SK-N-SH (cell line): ENCODE results near the genes SHISA6 and TEKT3.

- RRBS, result 83% methylated on average over 5 of the region's 24 CpGs
CAGE:
- cytosol, long polyA plus RNA, result no peak
- long polyA plus RNA, result no peak
- nucleus, long polyA plus RNA, result no peak
Measured at GRCh38 chr17:10631678-10632591, 25.2 kb downstream of the MYH3 start.

GRCh38 chr17:10724819-10725783 is 4.7 kb downstream of the TMEM220 start:
- RRBS, result no CpG with 5 or more reads among the region's 12 CpGs
CAGE:
- cytosol, long polyA plus RNA, result no peak
- long polyA plus RNA, result no peak
- nucleus, long polyA plus RNA, result no peak

- RRBS, result no CpG with 5 or more reads among the region's 2 CpGs
CAGE:
- cytosol, long polyA plus RNA, result no peak
- long polyA plus RNA, result no peak
- nucleus, long polyA plus RNA, result no peak
Measured at GRCh38 chr17:10777217-10777370, 26.8 kb downstream of the TMEM238L start.

- RRBS, result no CpG with 5 or more reads among the region's 6 CpGs
CAGE:
- cytosol, long polyA plus RNA, result no peak
- long polyA plus RNA, result no peak
- nucleus, long polyA plus RNA, result no peak
Measured at GRCh38 chr17:10795417-10796091, 8.3 kb downstream of the TMEM238L start.

DNA sequence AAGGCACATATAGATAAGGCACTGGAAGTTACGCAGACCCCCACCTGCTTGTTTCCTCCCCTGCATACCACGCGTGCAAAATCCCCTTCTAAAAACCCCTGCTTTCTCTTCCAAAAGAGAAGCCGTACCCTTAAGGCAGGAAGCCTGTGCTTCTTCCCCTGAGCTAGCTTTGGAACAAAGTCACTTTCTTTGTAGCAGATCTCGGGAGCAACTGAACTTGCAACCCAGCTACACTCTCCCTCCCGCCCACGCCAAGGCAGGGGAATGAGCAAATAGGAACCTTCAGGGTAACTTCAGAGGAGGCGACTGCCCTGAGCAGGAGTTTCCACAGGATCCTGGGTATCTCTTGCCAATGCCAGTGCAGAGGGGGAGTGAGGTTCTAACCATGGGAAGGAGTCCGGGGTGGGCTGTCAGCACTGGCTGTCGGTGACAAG is 5.9 kb upstream of the PIRT start:
- RRBS, result no CpG with 5 or more reads among the region's 10 CpGs
CAGE:
- cytosol, long polyA plus RNA, result no peak
- long polyA plus RNA, result no peak
- nucleus, long polyA plus RNA, result no peak

DNA sequence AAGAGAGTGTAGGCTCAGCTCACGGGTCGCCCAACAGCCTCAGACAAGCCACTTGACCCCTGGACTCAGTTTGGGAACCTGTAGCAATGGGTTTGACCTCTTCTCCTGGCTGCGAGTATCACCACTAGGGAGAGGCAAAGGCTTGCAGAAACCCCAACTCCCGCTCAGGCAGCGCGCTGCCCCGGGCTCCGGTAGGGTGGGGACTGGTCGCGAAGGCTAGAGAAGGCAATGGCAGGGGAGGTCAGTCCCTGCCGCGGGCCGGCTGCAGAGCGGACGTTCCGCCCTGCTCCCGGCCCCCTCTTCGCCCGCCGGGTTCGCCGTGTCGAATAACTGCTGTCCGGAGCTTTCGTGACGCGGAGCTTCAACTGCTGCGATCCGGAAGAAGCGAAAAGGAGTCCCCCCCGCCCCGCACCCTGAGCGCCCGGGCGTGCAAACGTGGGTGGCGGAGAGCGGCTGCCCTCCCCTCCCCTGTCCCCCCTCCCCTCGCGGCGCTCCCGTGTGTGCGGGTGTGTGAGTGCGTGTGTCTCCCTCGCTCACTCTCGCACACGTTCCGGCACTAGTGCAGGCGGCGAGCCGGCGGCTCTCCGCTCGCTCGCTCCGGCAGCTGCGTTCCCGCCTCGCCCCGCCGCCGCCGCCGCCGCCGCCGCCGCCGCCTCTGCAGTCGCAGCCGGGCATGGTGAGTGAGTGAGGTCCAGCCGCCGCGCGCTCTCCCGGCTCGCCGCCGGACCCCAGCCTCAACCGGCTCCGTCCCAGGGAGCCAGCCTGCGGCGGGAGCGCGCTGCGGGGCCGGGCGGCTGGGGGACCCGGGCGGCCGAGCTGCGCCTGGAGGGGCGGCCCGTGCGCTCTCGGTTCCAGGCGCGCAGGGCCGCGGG is 767 bp upstream of the SHISA6 start:
- RRBS, result 12% methylated on average over 47 of the region's 100 CpGs
CAGE:
- cytosol, long polyA plus RNA, result no peak
- long polyA plus RNA, result no peak
- nucleus, long polyA plus RNA, result no peak

GRCh38 chr17:11240882-11241681 is at the start of gene SHISA6:
SHISA6 (plus strand) TSS chr17:11241213.
- RRBS, result 12% methylated on average over 93 of the region's 131 CpGs
CAGE:
- cytosol, long polyA plus RNA, result no peak
- long polyA plus RNA, result no peak
- nucleus, long polyA plus RNA, result no peak

DNA sequence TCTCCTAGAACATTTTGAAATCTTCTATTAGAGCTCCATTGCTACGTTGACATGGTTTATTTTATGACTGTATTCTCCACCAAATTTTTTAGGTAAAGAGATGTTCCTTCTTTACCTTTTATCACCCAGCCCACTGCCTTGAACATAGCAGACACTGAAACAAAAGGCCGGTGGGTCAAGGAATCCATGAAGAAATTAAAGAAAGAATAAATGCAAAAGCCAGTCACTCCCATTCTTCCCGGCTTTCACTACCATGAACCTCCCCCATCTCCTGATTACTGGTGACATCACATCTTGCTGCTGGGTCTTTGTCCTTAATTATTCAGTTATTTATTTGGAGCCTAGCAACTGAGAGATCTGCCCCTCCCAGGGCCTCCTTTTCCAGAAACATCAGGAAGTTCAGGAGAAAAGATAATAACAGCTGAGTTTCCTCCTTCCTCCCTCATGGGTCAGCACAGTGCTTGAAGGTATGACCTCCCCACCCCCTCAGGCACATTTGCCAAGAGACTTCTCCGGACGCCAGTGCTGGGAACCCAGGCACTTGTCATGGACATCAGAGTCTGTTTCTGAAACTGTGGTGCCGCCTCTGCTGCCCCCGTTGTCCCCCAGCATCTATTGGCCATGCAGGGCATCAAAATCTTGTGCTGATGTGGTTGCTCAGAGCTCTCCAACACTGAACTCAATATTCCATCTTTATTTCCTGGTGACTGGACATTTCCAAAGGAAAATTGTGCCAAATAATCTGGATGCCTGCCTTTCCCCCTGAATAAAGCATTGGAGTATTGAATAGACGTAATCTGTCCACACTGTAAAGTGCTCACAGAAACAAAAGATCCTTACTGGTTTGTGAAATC is 72.0 kb downstream of the ZNF18 start:
- RRBS, result 43% methylated on average over 2 of the region's 8 CpGs
CAGE:
- cytosol, long polyA plus RNA, result no peak
- long polyA plus RNA, result no peak
- nucleus, long polyA plus RNA, result no peak

- RRBS, result no CpG with 5 or more reads among the region's 7 CpGs
CAGE:
- cytosol, long polyA plus RNA, result no peak
- long polyA plus RNA, result no peak
- nucleus, long polyA plus RNA, result no peak
Measured at GRCh38 chr17:12150212-12150748, 129.6 kb downstream of the MAP2K4 start.

DNA sequence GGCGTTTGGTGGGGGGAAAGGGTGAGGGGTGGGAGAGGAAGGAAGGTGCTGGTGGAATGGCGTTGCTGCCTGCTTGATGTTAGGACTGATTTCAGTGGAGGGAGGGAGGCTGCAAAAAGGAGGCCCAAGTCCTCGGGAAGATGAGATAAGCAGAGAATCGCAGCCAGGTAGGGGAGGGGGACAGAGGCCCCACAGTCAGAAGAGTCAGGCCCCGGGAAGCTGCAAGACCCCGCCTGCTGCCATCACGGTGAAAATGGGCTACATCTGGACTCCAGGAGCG is 1.1 kb downstream of the ARHGAP44 start:
- RRBS, result no CpG with 5 or more reads among the region's 8 CpGs
CAGE:
- cytosol, long polyA plus RNA, result no peak
- long polyA plus RNA, result no peak
- nucleus, long polyA plus RNA, result no peak

DNA sequence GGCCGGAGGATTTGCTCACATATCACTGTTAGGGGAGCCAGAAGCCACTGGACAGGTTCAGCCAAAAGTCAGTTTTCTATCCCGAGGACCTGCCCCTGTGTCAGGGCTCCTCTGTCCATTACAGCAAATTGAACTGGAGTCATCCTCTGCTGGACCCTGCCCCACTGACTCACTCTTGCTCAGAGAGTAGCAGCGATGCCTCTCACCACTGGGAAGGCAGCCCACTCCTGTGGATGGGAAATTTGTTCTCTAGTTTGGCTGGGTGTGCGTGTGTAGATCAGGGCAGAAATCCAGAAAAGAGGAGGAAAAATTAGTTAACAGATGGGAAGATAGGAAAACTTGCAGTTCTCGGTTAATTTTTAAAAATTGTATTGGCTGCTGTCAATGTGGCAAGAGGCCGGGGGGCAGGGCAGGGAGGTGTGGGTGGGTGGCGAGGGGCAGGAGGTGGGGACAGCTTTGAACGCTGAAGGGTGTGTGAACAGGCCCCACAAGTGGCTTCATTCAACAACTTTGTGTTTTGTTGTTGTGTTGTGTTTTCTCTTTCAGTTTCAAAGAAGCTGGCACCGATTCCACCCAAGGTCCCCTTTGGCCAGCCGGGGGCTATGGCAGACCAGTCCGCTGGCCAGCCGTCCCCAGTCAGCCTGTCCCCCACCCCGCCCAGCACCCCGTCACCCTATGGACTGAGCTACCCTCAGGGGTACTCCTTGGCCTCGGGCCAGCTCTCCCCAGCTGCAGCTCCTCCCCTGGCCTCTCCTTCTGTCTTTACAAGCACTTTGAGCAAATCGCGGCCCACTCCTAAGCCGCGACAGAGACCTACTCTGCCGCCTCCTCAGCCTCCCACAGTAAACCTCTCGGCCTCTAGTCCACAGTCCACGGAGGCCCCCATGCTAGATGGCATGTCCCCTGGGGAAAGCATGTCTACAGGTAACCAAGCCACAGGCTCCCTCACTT is 33.6 kb downstream of the ELAC2 start:
- RRBS, result no CpG with 5 or more reads among the region's 22 CpGs
CAGE:
- cytosol, long polyA plus RNA, result no peak
- long polyA plus RNA, result no peak
- nucleus, long polyA plus RNA, result no peak

GRCh38 chr17:13776074-13776687 is 174.5 kb upstream of the HS3ST3A1 start:
- RRBS, result no CpG with 5 or more reads among the region's 8 CpGs
CAGE:
- cytosol, long polyA plus RNA, result no peak
- long polyA plus RNA, result no peak
- nucleus, long polyA plus RNA, result no peak

DNA sequence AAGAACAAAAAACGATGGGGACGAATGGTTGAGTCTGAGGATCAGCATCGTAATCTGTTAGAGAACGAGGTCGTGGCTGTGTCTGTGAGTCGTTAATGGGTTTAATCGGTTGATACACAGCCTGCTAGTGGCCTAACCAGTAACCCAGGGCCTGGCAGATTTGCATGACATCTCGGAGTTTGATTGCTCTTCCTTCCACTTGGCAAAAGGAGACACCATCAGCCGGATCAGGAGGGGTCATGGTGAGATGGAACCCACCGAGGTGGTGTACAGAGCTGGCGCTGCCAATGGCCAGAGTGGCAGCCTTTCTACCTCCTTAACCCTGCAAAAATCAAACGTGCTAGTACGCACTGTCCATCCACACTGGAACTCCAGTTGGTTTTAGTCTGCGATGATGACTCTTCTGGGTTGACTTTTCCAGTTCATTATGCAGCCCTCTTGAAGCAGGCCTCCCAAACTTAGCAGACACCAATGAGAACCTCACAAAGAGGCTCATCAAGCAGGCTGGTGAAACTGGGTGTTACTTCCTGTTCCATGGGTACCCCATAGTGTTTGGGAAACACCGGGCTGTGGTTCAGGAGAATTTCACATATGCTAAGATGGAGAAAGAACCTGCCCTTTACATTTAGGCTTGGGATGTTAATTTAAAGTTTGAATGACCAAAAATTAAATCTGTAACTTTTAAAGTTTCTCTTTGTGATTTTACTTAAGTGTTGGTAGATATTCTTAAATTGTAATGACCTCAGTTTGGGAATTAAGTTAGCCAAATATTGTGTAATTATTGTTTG is 4.1 kb downstream of the HS3ST3B1 start:
- RRBS, result no CpG with 5 or more reads among the region's 15 CpGs
CAGE:
- cytosol, long polyA plus RNA, result no peak
- long polyA plus RNA, result no peak
- nucleus, long polyA plus RNA, result no peak

GRCh38 chr17:14359288-14359934 is 58.5 kb downstream of the HS3ST3B1 start:
- RRBS, result no CpG with 5 or more reads among the region's 8 CpGs
CAGE:
- cytosol, long polyA plus RNA, result no peak
- long polyA plus RNA, result no peak
- nucleus, long polyA plus RNA, result no peak

DNA sequence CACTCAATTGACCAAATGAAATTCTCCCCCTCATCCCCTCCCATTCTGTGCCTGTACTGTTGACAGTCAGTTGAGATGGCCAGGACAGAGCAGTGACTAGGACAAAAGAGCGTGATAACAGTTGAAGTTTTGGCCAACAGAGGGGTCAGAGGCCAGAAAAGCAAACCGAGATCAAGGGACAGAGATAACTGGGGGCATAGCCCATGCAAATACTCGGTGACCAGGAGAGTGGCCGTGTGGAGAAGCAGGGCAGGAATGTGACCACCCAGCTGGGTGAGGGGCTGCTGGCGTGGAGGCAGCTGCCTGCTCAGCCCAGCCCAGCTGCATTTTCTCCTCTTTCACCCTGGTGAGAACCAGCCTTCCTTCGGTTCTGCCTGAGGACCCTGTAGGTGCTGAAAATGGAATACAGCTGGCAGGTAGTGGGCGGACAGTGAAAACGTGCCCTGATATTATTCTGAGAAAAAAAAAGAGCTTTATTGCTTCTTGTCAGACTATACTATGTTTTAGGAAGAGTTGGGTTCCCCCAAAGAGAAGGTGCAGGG is 72.3 kb downstream of the HS3ST3B1 start:
- RRBS, result no CpG with 5 or more reads among the region's 8 CpGs
CAGE:
- cytosol, long polyA plus RNA, result no peak
- long polyA plus RNA, result no peak
- nucleus, long polyA plus RNA, result no peak

DNA sequence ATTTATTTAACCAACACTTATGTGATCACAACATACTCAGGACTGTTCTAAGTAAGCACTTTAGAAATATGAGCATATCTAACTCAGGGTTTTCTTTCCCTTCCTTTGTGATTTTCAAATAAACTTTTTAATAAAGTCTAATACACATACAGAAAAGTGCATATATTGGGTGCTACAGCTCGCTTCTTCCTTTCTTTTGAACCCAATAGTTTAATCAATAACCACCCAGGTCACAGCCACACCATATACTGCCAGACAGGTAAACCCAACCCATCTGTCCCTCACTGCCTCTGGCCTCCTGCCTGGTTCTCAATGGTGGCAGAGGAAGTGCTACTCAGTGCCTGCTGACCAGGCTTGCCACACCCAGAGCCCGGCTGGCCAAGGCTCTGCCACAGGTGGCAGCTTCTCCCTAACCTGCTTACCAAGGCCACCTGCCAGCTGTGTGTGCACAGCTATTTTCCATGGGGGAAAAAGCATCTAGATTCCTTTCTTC is 669 bp downstream of the PMP22 start:
- RRBS, result no CpG with 5 or more reads among the region's 2 CpGs
CAGE:
- cytosol, long polyA plus RNA, result no peak
- long polyA plus RNA, result no peak
- nucleus, long polyA plus RNA, result no peak

DNA sequence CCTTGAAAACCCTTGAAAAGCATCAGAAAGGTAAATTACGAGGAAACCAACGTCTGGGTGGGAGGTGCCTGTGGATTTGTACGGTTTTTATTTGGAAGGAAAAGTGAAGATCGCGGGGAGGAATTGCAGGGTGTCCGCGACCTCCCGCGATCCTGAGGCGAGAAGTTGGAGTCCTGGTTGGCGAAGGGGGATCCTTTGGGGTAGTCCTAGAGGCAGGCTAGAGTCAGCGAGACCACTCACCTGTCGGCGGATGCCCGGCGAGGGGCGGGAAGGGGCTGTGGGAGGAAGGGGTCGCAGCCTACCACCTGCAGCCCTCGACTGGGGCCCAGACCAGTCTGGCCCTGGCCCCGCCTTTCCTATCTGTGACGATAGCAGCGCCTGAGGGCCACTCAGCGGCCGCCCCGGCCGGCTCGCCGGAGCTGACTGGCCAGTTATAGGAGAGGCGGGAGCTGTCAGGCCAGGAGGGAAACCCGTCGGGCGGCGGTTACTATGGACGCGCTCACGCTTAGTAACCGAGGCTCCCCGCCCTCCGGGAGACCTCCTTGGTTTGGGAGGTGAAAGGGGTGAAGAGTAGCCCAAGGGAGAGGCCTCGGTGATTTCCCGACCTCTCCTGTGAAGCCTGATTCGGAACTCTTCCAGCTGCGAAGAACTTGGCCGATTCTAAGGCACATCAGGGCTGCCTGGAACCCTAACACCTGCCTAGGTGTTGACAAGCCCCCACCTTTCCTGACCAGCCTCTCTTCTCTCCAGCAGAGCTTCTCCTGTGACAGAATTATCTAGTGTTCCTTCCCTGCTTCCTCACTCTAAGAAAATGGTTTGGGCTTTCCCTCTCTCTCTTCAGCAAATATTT is at the start of gene TEKT3:
Gene TEKT3 (minus strand): TSS at position 320 of the 850 bp plus-strand sequence.
- RRBS, result 2% methylated on average over 7 of the region's 44 CpGs
CAGE:
- cytosol, long polyA plus RNA, result no peak
- long polyA plus RNA, result no peak
- nucleus, long polyA plus RNA, result no peak

DNA sequence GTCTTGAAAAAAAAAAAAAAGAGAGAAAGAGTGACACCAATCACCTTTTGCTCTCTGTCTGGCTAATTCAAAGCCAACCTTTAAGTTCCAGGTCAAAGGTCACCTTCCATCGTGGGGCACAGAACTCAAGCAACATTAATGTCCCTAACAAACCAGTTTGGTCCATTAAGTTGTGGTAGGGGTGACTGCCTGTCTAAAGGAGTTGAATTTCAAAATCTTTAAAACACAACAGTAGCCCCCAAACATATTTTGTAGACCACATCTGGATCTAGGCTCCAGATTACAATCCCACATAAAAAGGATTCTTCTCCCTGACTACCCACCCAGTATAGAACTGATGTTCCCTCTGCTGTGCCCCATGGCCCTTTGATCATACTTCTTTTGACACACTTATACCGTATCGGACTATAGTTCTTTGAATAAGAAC is 6.3 kb upstream of the CDRT4 start:
- RRBS, result no CpG with 5 or more reads among the region's 3 CpGs
CAGE:
- cytosol, long polyA plus RNA, result no peak
- long polyA plus RNA, result no peak
- nucleus, long polyA plus RNA, result no peak

DNA sequence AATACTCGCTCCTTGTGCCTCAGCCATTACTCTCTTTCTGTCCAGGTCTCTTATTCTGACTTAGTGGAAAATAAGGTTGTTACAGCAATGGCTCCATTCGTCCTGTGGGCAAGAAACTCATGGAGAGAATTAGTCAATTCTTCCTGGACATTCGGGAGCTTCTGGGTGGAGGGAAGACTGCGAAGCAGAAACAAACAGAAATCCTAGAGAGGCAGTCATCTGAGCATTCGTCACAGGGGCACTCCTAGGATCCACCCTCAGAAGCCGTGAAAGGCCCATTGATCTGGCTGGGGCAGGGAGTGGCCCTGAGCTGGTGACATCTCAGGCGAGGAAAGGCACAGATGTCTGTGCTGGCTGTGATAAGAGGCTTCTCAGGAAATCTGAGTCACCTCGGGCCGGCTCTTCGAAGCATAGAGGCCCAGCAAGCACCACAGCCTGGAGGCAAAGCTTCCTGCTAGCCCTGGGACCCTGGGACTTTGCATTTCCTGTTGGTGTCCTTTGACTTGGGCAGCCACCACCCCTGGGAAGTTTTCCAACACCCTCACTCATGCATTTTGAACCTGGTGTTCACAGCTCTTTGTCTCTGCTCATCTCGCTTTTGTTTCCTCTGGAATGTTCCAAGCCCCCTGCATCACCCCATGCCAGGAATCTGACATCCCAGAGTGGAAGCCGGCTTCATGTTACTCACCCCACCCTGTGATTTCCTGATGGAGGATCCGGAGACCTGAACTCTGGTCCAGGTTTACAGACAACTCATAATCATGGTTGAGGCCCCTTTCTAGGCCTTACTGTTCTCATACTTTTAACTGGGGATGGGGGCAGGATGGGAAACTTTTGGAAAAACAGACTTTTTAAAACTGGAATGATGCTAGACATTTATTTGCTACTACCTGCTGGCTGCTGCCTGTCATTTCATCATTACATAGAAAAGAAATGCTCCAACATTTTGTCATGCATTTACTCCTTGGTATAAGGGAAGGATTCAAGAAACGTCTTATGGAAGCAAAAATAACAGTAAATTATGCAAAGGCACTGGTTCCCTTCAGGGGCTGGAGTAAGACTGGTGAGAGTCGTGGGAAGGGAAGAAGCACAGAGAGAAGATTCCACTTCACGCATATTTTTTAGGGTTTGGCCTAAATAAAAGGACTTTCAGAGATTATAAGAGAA is 23.5 kb upstream of the CDRT4 start:
- RRBS, result 29% methylated on average over 1 of the region's 16 CpGs
CAGE:
- cytosol, long polyA plus RNA, result no peak
- long polyA plus RNA, result no peak
- nucleus, long polyA plus RNA, result no peak

DNA sequence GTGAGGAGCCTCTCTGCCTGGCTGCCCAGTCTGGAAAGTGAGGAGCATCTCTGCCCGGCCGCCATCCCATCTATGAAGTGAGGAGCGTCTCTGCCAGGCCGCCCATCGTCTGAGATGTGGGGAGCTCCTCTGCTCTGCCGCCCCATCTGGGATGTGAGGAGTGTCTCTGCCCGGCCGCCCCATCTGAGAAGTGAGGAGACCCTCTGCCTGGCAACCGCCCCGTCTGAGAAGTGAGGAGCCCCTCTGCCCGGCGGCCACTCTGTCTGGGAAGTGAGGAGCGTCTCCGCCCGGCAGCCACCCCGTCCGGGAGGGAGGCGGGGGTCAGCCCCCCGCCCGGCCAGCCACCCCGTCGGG is 77.7 kb upstream of the ADORA2B start:
- RRBS, result no CpG with 5 or more reads among the region's 22 CpGs
CAGE:
- cytosol, long polyA plus RNA, result no peak
- long polyA plus RNA, result no peak
- nucleus, long polyA plus RNA, result no peak